T-cell (primary cell): ENCODE measurements around a stretch of chr1.

DNA sequence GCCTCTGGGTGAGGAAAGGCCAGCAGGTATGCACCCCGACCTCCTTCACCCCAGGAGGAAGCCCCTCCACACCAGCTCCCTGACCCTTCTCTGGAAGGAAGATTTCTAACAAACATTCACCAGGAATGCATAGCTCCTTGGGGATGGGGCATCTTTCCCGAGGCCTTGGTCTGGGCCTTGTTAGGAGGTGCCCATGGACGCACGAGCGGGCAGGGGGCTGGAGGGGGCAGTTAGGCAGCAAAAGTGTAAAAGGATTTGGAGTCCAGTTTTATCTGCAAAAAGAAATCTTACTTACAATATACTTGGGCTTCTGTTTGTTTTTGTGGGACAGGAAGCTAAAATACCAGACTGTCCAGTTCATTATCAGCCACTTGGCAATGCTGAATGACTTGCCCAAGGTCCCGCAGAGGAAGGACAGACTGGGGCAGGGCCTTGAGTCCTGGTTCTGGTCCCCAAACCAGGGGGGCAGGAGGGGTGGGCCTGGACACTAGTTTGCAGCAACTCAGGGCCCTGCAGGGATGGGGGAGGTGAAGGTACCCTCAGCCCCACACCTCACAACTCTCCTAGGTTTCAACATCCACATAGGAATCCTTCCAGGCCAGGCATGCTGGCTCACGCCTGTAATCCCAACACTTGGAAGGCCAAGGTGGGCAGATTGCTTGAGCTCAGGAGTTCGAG lies 10.2 kb downstream of the ZC3H12A start:
- PRO-cap, 7 experiments = no peak in any of the 7 experiments

- PRO-cap, 7 experiments = peak in 2 of 7 experiments; most common plus-strand start chr1:37674126 (in 1); most common minus-strand start chr1:37673979 (in 2)
These were observed 16.4 kb downstream of the C1orf109 start for GRCh38 chr1:37673809-37674460.

GRCh38 chr1:37811620-37812356 lies 3.8 kb upstream of the YRDC start:
- PRO-cap, 7 experiments = no peak in any of the 7 experiments

DNA sequence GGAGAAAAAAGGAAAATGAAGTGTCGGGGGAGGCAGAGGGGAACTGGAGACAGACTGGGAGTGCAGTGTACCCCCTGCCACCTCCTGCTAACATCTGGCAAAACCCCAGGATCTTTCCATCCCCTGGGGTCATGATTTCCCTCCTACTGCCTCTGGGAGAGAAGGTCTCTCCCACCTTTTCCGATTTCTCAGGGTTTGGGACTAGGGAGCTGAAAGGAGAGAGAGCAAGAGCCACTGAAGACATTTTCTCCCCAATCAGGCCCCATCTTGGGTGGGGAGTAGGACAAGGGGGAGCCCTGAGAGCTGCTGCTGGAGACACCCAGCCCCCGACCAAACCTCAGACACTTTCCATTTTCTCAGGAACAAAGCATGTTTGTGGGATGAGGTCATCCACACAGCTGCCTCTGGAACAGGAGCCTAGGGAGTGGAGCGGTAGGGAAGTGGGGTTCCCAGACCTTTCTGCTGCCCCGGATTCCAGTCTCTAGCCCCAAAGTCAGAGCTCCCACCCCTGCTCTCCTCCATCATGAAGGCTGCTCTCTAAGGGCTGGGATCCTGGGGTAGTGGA lies 5.0 kb downstream of the FHL3 start:
- PRO-cap, 7 experiments = no peak in any of the 7 experiments

DNA sequence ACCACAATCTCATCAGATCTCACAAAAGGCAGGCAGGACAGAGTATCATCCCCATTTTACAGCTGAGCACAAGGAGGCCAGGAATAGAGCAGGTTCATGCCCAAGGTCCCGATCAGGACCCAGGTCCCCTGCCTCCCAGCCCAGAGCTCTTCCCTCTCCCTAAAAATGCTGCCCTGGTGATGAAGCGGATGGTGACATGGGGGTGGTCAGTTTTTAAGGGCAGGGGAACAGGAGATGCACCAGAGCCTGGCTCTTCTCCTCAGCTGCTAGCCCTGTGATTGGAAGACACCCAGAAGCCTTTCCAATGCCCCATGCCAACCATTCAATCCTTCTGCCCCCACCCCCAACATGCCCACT lies 1.7 kb downstream of the FHL3 start:
- PRO-cap, 7 experiments = no peak in any of the 7 experiments

DNA sequence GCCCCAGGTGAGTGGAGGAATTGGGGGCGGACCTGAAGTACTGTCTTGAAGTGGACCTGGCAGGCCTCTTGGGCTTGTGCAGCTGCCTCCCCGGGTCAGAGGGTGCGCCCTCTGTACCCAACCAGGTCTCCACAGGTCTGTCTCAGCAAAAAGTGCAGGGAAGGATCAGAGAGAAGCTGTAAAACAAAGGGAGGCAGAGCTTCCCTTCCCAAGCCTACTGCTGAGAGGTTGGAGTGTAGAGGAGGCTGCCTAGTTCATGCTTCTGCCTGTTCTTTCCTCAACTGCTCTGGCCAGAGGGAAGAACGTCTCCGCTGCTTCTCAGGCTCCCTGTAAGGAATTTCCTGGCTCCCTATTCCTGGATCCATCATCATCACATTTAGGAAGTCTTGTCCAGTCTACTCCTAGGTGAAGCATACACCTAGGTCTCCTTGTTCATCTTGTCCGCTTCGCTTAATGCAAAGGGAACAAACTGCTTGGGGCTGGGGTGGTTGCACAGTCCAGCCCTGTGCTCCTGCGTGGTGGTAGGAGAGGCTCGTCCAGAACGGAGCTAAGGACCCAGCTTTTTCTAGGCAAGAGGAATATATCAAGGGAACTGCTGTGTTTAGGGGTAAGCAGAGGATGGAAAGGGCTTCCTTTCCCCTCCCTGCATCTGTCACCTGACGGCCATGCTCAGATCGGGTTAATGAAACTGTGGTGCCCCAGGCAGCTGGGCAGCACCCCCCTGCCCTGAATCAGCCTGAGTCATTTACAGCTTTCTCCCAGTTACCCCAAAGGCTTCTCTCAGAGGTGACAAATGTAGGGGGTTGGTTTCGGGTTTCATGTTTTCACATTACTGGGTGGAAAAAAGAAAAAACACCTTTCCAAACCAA lies 15.1 kb downstream of the UTP11 start:
- PRO-cap, 7 experiments = no peak in any of the 7 experiments

GRCh38 chr1:38720968-38721516 lies 138.5 kb downstream of the RRAGC start:
- PRO-cap, 7 experiments = no peak in any of the 7 experiments

GRCh38 chr1:38872521-38872906 lies 634 bp downstream of the MYCBP start:
- PRO-cap, 7 experiments = peak in 1 of 7 experiments; most common plus-strand start chr1:38872797 (in 1); most common minus-strand start chr1:38872764 (in 1)

DNA sequence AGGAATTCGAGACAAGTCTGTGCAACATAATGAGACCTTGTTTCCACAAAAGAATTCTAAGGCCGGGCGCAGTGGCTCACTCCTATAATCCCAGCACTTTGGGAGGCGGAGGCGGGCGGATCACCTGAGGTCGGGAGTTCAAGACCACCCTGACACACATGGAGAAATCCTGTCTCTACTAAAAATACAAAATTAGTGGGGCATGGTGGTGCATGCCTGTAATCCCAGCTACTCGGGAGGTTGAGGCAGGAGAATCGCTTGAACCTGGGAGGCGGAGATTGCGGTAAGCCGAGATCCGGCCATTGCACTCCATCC lies 2.6 kb downstream of the AKIRIN1 start:
- PRO-cap, 7 experiments = peak in 2 of 7 experiments; most common plus-strand start position 53 of the sequence (in 1)

GRCh38 chr1:39082216-39082675 lies 56.1 kb downstream of the NDUFS5 start:
- PRO-cap, 7 experiments = no peak in any of the 7 experiments

GRCh38 chr1:39105192-39105715 lies 79.1 kb downstream of the NDUFS5 start:
- PRO-cap, 7 experiments = peak in 7 of 7 experiments; most common plus-strand start chr1:39105399 (in 5); most common minus-strand start chr1:39105466 (in 1)

DNA sequence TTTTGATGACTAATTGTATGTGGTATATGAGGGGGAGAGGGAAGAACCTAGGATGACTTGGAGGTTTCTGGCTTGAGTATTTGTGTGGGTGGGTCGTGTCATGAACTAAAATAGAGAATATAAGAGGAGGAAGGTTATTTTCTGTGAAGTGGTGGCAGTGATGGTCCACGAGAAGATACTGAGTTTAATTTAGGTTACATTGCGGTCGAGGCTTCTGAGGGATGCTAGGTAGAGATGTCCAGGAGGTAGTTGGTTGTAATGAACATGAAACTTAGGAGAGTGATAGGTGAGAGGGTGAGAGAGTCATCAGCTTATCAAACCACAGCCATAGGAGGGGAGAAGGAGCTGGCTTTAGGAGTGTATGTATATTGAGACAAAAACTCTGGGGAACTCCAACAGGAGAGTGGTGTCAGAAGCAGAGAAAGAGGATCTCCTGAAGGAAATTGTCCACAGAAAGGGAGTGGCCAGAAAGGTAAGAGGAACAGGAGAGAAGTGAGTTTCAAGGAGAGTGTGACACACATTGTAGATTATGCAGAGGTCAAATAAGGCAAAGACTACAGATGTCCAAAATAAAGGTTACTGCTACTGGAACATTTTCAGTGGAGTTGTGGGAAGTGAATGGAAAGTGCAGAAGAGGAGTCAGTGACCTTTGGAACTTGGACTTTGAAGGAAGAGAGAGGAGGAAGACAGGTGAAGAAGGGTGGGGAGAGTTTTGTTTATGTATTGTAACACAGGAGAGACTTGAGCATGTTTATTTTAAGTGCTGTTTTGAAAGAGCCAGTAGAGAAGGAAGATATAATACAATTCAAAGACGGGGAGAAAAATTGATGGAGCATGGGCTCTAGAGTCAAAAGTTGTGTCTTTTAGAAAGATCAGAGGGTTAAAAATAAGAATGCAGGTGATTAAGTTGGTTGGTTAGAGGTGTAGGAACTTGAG lies 88.9 kb upstream of the MACF1 start:
- PRO-cap, 7 experiments = no peak in any of the 7 experiments

GRCh38 chr1:39141678-39142649 lies 62.5 kb upstream of the MACF1 start:
- PRO-cap, 7 experiments = no peak in any of the 7 experiments

DNA sequence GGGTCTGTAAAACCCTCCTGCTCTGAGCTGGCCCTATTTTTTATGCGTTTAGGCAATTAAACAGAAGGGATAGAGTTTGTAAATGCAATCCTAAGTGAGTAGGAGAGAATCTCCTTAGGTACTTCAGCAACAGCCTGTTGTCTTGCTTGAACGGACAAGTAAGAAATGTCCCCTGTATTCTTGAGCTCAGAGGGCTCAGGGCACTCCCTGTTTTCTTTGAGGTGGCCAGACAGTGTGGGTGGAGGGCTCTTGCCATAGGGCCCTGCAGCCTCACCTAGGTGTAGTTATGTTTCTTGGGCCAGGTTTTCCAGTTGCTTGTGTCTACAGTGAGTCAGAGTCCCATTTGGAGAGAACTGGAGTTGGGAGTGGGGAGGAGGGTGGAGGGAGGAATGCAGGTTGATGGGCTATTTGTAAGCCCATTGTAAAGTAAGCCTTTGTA lies 45.4 kb upstream of the MACF1 start:
- PRO-cap, 7 experiments = no peak in any of the 7 experiments

DNA sequence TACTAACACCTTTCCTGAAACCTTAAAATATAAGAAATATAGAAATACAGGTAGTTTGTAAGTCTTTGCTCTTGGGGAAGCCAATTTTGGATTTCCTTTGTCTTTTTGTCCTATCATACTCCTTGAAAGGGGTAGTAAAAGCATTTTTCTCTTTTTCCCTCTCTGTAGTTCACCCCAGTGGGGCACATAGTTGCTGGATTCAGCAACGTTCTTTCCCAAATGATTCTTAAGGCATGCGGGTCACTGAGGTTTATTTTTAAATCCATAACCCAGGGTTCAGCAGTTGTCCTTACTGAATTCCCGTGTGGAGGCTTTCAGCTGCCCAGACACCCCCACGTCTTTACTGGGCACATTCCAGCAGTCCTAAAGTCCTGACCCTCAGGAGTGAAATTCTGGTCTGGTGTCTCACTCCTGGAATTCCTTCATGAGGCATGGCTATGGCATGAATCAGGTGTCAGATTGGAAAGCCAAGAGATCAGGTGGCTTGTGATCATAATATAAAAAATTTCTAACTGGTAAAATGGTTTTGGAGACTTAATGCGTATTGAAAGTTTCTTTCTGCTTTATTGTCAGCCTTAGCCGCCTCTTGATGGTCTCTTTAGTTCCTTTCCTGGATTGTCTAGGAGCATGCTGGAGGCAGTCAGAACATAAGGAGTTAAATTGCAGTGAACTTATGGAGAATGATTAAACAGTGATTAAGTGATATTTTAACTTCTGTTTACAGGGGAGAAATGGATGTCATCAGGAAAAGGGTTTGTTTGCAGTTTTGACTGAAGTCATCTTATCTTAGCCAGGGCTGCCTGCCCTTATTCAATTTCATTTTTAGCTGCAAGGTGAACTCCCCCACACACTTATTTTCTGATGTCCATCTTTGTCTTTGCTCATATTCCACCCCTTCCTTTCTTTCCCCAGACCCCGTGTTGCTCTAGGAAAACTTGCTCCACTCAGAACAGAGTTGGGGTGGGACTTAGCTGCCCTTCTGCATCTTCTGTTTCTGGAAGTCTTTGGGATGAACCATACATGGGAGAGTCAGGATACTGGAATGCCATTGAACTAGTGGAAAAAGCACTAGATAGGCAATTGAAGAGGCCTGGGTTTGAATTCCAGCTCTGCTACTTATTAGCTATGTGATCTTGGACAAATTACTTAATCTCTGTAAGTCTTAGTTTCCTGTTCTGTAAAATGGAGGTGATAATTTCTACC lies 25.8 kb upstream of the MACF1 start:
- PRO-cap, 7 experiments = no peak in any of the 7 experiments

DNA sequence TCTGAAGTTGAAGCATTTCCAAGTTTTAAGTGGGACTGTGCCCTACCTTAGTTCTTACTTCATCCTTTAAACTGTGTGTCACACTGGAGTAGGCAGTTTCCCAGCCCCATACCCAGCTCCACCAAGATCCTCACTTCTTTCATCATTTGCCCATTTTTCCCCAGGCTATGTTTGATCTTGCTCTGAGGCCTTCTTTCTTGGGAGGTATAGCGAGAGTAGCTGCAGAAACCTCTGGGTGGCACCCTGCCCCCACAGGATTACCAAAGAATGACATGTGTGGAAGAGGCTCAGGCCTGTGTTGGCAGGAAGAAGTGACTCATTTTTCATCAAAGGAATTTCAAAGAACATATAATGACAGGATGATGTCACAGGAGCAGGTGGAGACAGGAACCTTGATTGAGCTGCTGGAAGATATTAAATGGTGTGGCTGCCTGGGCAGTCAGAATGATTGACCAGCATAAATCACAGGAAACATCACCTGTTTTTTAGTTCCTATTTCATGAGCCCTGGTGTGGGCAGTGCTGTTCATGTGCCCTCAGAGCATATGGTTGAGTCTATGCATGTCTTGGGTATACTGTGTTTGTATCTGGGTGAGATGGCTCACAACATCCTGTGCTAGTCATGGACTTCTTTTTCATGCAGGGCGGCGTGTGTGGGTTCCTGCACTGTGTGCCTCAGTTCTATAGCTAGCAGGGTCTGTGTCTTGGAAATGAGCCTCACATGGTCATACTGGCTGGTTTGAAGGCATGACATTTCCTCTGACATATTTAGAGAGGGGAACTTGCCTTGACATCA lies 20.7 kb upstream of the MACF1 start:
- PRO-cap, 7 experiments = peak in 2 of 7 experiments; most common plus-strand start position 376 of the sequence (in 1); most common minus-strand start position 269 of the sequence (in 1)

- PRO-cap, 7 experiments = no peak in any of the 7 experiments
These were observed 61.8 kb downstream of the MACF1 start for GRCh38 chr1:39266145-39266753.

DNA sequence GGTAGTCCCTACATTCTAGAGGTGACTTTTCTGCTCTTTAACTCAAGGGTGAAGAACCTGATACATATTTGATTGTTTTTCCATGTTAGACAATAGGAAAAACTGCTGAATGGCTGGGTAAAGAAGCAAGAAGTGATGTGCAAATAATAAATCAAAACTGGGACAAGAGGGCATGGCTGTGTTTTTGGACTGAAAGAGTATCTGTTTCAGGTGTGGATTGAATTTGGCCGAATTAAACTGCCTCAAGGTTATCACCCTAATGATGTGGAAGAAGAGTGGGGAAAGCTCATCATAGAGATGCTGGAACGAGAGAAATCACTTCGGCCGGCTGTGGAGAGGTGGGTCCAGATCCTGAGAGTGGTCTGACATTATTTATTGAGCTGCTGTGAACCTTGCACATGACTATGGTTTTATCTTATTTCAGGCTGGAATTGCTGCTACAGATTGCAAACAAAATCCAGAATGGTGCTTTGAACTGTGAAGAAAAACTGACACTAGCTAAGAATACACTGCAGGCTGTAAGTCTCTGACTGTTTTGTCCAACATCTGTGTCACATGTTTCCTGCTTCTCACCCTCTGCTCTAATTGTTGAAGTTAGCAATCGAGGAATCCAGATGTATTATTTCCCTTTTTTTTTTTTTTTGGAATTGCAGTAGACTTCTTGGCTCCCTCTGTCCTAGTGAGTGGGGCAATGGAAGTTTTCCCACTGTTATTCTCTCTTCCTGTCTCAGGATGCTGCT lies 80.5 kb downstream of the MACF1 start:
- PRO-cap, 7 experiments = no peak in any of the 7 experiments

GRCh38 chr1:39291834-39292253 lies 87.3 kb downstream of the MACF1 start:
- PRO-cap, 7 experiments = no peak in any of the 7 experiments

DNA sequence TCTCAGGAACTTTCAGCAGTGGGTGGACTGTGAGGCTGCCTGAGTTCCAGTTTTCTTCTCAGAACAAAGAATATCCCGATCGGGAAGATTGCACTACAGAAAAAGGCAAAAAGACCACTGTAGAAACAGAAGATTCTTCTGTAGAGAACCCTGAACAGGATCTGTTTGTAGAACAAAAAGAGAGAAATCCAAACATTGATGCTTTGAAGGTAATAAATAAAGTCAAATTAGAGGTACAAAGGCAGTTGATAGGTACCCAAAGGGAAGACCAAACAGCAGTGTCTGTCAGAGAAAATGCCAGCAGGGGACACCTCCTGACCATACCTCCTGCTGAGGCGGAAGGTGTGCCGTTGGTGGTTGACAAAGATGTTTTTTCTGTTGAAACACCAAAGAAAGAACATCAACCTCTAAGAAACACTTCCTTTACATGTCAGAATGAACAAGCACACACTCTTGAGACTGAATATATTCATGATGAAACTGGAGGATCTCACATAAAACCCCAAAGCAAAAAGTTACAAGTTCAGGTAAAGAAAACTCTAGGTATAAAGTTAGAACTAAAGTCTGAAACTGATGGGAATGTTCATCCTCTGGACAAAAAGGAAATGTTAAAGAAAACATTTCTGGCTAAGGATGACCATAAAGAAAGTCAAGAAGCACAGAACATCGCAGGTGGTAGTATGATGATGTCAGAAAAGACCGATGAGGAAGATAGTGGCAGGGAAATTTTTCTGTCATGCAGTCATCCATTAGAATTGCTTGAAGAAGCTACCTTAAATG lies 128.4 kb downstream of the MACF1 start:
- PRO-cap, 7 experiments = no peak in any of the 7 experiments